Measurements from ENCODE around the gene NPSR1.

- PRO-cap, 8 experiments, result no peak in any of the 8 experiments
Observed at GRCh38 chr7:32991230-32991834, 34.1 kb downstream of the FKBP9 start.

- PRO-cap, 8 experiments, result no peak in any of the 8 experiments
Observed at GRCh38 chr7:33062041-33062244, 633 bp downstream of the NT5C3A start.

DNA sequence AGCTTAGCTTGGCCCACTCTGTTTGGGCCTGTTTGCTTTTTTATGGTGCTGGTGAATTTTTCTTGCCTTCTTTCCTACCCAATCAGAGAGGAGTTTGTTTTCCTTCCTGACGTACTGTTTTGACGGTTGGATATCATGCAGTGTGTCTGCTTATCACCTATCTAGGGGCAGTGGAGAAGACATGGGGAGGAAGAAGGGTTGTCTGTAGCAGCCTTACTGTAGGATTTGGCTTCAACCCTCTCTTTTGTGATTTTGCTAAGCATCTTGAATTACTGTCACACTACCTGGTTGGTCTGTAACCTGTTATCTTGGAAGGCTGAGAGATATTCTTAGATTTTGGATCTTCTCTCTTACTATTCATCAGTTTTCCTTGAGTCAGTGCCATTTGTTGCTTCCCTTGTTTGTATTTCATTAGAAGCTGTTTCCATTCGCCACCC lies 64.2 kb downstream of the BBS9 start:
- PRO-cap, 8 experiments, result no peak in any of the 8 experiments

DNA sequence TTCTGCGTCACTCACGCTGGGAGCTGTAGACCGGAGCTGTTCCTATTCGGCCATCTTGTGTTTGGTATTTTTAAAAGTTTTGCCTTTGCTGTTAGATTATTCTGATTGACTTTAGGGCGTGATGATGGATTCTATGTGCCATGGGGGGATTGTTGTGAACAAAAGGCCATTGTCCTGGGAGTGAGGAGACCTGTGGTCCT lies 89.1 kb downstream of the BMPER start:
- PRO-cap, 8 experiments, result no peak in any of the 8 experiments

DNA sequence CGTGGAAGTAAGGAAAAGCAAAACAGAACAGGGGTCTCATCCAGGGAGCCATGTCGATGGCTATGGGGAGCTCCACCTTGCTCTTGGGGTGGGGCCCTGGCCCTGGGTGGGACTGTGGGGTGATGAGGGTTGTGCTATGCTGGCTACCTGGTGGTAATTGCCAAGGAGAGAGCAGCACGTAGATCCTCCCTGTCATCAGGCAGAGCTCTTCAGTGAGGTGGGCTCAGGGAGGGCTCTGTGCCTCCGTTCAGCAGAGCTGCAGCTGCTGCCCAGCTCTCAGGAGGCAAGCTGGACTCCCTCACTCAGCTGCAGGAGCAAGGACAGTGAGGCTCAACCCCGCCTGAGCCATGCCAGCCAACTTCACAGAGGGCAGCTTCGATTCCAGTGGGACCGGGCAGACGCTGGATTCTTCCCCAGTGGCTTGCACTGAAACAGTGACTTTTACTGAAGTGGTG lies at the start of gene NPSR1:
TSS of gene NPSR1 (plus strand) at position 153 of the 455 bp plus-strand sequence.
- PRO-cap, 8 experiments, result no peak in any of the 8 experiments

DNA sequence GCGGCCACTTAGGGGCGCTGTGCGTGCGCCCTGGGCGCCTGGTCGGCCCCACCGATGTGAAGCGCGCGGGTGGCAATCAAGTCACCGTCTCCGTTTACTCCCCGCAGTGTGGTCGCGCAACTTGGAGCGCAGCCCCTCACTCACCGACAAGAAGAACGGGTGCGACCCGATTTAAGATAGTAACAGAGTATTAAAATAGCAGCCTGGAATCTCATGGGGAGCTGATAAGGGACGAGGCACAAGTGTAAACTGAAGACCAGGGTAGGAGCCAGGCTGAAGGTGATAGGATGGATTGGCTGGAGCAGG lies 696 bp upstream of the DPY19L1 start:
- PRO-cap, 8 experiments, result no peak in any of the 8 experiments

GRCh38 chr7:35250945-35251364 lies 2.9 kb downstream of the TBX20 start:
- PRO-cap, 8 experiments, result no peak in any of the 8 experiments

DNA sequence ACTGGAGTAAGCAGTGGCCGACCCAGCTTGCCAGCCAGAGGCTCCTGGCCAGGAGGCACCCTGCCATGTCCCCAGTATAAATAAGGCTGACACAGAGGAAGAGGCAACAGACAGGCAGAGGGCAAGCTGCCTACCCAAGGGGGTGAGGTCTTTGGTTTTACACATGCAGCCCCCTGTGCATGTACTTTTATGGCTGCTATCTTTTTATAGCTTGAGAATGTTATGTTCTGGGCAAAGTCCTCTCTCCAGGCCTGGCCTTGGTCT lies 102.7 kb upstream of the TBX20 start:
- PRO-cap, 8 experiments, result no peak in any of the 8 experiments

DNA sequence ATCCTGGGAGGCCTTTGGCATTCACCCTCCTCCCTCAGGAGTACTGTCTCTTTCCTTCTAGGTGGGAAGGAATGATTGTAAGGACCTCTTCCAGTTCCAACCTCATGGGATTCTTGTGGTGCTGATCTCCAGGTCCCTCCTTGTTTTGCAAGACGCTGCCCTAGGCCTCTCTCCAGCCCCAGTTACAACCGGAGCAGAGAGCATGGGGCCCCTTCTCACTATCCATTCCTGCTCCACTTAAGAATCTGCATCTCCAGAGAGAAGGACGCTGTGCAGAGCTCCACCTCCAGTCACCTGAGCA lies 132.8 kb upstream of the TBX20 start:
- PRO-cap, 8 experiments, result no peak in any of the 8 experiments

DNA sequence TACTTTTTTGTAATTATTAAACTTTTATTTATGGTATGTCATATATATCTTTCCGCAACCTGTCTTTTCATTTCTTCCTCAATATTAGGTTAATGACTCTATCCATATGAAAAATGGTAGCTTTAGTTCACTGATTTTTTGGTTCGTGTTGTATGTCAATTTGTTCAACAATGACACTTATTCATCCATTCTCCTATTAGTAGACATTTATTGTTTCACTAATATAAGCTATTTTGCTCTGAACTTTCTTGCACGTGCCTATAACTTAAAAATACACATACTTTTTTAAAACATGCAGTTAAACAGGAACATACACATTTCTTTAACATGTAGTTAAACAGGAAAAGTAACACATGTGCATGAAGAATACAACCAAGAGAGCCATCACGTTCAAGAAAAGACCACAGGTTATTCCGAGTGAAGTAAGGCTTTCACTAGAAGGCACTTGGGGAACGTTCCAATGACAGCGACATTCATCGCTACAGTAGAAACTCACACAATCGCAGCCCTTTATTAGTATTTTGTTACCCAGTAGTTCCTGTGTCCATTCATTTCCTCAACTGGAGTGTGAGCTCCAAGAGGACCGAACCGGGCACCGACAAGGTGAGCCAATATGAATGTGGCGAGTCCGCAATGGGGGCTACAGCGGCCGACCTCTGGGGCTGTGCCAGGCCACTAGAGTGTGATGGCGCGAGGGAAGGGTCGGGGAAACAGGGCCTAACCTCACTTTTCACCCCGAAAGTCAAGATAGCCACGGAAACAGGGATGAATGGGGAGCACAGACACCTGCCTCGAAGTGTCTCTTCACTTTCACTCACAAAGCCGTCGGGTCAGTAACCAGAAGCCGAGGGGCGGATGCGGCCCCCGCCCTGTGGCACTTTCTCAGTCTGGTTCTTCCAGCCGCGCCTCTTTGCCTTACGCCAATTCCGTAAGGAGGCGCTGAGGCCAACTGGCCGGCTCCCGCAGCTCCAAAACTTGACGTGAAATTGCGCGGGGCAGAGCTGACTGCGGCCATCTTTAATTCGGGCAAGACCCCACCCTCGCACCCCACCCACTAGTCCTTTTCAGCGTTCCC lies 820 bp upstream of the SEPTIN7 start:
- PRO-cap, 8 experiments, result peak in 8 of 8 experiments; most common plus-strand start position 971 of the sequence (in 7); most common minus-strand start position 889 of the sequence (in 5)

DNA sequence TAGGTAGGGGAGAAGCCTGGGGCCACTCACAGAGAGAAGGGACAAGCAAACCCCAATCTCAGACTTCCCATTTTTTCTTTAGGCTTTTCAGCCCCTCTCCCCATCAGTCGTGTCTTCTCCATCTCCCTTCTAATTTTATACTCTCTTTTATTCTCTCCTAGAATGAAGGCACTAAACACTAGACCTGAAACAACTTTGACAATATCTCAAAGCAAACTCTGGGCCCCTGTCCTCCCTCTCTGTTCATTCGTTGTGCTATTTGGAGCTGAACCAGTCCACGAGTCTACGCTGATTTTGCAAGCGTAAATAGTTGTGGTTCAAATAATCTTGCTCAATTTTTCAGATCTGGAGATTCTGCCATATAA lies 105.1 kb upstream of the EEPD1 start:
- PRO-cap, 8 experiments, result no peak in any of the 8 experiments

GRCh38 chr7:36082039-36082798 lies 70.8 kb upstream of the EEPD1 start:
- PRO-cap, 8 experiments, result no peak in any of the 8 experiments

- PRO-cap, 8 experiments, result peak in 3 of 8 experiments; most common plus-strand start chr7:36153856 (in 3); most common minus-strand start chr7:36153834 (in 3)
Observed at GRCh38 chr7:36153706-36154102, 650 bp downstream of the EEPD1 start.

GRCh38 chr7:36280397-36281815 lies 86.1 kb downstream of the MATCAP2 start:
- PRO-cap, 8 experiments, result peak in 1 of 8 experiments; most common plus-strand start chr7:36281098 (in 1)

- PRO-cap, 8 experiments, result peak in 1 of 8 experiments; most common minus-strand start chr7:36284842 (in 1)
Observed at GRCh38 chr7:36284439-36285130, 82.5 kb downstream of the MATCAP2 start.

GRCh38 chr7:36301879-36302645 lies 65.0 kb downstream of the MATCAP2 start:
- PRO-cap, 8 experiments, result no peak in any of the 8 experiments

- PRO-cap, 8 experiments, result no peak in any of the 8 experiments
Observed at GRCh38 chr7:36391455-36392292, 2.0 kb downstream of the ANLN start.

- PRO-cap, 8 experiments, result peak in 3 of 8 experiments; most common minus-strand start chr7:36506947 (in 3)
Observed at GRCh38 chr7:36506801-36507089, 117.1 kb downstream of the ANLN start.

DNA sequence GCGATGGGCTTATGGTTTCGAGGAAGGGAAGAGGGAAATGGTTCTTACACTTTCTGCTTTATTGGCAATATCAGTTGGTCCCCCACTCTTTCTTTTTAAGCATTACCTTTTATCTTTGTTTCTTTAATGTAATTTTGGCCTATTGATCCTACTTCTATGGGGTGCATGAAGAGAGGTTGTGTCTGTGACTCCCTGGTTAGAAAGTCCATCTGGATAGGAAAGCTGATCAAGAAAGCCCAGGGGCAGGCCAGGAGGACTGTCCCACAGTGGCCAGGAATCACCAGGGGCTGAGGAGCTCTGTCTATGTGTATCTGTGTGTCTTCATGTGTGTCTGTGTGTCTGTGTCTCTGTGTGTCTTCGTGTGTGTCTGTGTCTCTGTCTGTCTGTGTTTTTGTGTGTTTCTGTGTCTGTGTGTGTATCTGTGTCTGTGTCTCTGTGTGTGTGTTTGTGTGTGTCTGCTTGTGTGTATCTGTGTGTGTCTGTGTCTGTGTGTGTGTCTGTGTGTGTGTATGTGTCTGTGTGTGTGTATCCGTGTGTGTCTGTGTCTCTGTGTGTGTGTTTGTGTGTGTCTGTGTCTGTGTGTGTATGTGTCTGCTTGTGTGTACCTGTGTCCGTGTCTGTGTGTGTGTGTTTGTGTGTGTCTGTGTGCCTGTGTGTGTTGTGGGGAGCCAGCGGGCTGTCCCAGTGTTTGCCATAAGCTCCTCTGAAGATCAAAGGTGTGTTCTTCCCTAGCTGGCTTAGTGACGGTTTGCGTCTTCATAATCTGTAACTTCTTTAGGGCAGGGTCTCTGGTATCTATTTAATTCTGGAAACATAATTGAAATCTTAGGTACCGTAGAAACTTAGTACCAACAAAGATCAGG lies 145.1 kb downstream of the ANLN start:
- PRO-cap, 8 experiments, result no peak in any of the 8 experiments

DNA sequence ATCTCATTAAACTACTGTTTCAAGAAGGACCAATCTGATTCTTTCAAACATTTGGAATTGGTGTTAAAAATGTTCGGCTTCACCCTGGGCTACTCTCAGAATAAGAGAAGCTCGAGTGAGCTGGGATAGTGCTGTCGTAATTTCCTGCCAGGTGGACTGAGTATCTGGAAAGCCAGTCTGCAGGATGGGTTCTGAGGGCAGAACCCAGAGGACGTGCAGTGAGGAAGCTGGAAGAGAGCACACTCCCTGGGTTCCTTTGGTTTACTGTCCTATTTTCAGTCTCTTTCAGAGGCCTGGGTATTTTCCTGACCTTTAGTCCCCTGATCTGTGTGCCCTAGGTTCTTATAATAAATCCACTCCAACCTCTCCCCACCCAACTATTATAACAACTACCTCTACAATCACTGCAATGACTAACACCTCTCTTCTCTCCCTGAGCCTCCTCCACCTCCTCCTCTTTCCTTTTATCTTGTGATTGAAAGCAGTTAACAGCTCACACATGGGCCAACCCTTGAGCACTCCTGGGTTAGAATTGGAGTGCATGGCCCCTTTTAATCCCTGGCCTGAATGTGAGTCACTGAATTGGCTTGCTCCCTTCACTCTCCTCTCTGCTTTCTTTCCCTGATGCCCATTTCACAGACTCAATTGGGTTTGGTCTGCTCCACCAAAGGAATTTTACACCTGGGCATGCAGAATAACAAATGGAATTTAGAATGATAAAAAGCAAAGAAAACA lies 62.9 kb downstream of the AOAH start:
- PRO-cap, 8 experiments, result no peak in any of the 8 experiments

Measured in peripheral blood mononuclear cell (primary cell).